HGPS cell (cell line): Measurements from ENCODE around the gene MEIG1.

DNA sequence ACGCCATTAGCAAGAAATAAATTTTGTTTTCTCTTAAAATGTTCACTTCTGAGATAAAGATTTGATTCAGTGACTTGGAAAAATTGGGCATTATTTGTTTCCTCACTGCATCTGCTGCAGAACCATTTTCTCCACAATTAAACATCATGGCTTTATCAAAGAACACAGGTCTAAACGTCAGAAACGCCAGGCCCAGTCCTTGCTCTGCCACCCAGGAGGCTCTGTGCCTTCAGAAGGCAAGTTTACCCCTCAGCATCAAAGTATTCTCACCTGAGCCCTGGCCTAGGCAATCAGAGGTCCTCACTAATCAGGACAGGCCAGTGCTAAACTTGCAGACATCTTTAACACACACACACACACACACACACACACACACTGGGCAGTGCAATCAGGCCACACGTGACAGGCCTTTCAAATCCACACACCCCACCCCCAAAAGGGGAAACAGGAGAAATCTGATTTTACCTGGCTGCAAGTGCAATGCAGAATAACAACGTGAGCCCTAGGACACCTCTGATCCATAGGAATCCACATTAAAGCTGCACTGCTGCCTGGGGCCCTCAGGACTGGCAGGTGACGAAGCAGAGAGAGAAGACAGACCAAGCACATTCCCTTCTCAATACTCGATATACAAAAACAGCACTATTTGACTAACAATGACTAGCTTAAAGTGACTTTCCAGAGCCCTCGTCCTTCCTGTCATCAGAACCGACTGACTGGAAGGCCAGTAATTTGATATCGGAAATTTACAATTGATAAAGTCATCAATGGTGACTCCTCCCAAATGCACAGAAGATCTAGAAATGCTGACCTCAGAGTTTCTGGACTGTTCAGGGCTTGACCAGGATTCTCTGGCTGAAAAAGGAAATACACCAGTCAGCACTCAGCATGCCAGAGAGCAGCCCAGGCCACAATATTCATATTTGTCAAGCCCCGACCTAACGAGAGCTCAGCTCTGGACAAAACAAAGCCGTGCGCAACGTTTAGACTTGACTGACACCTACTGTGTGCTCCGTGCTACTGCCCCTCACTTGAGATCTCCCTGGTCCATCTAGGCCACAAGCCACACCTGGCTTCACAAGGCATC lies 218.8 kb downstream of the FAM107B start:
- RRBS = no CpG with 5 or more reads among the region's 16 CpGs

DNA sequence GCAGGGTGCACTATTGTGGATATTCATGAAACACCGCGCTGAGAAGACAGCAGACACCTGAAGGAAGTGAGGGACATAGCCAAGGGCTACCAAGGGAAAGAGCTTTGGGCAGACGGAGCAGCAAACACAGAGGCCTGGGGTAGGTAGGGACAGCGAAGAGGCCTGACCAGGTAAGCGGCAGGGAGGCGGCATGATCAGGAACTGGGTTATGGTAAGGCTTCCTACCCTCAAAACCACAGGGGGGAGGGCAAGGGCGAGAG lies 213.4 kb downstream of the FAM107B start:
- RRBS = no CpG with 5 or more reads among the region's 7 CpGs

DNA sequence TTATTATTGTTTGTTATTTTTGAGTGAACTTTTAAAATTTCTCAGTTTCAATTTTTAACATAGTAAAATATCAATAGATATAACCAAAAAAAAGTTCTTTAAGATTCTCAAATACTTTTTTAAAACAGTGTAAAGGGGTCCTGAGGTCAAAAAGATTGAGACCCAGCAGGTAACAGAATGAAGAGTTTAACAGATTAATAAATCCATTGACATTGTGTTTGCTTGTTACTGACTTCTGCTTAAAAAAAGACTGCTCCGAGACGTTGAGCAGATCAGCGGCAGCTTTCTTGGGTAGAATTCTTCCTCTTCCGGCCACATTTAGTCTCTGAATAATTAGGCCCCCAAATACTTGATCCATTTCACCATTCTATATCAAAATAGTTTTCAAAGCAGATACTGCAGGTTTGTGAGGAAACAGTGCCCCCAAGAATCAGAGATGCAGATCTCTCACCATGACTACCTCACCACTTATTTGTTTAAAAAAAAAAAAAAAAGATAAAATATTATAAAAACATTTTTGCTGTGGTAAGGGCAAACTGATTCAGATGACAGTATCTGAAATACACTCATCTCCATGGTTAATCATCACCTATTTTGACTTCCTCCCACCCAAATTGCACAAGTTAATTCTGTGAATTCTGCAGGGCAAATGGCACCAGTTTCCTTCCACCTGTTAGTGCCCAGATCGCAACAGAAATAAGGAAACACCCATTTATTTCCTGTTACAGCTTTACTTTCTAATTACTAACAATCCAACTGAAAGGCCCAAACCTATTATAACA lies 210.5 kb downstream of the FAM107B start:
- RRBS = no CpG with 5 or more reads among the region's 5 CpGs

GRCh38 chr10:14570616-14571490 lies 203.8 kb downstream of the FAM107B start:
- RRBS = no CpG with 5 or more reads among the region's 3 CpGs

- RRBS = no CpG with 5 or more reads among the region's 8 CpGs
Observed at GRCh38 chr10:14592545-14593136, 182.1 kb downstream of the FAM107B start.

DNA sequence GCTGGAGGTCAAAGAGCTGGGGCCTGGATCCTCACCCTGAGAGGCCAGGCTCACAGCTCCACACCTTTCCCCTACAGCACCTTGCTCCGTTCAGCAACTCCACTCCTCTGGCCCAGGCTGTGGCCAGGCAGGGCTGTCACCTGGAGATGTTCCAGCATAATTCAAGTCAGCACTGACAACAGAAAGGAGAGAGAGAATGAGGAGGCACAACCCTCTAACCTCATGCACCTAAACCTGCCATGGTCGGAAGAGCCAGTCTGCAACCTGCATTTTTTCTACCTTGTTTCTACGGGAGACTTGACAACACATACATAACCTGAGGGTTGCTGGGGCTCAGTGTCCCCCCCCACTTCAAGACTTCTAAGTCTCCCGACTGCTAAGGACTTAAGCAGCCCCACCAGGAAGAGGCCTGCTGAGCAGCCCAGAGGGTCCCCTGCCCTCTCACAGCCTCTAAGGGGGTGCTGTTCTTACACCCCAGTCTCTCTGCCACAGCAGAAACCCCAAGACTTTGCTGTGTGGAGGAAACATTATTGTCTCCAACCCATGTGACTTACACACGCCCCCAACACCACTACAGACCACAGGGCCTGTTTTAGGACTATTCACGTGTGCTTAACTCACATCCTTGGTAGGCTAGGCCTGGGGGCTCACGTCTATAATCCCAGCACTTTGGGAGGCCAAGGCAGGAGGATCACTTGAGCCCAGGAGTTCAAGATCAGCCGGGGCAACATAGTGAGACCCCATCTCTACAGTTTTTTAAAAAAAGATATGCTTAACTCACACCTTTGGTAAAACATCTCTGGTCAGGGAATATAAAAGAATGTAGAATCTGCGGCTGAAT lies 175.6 kb downstream of the FAM107B start:
- RRBS = no CpG with 5 or more reads among the region's 9 CpGs

DNA sequence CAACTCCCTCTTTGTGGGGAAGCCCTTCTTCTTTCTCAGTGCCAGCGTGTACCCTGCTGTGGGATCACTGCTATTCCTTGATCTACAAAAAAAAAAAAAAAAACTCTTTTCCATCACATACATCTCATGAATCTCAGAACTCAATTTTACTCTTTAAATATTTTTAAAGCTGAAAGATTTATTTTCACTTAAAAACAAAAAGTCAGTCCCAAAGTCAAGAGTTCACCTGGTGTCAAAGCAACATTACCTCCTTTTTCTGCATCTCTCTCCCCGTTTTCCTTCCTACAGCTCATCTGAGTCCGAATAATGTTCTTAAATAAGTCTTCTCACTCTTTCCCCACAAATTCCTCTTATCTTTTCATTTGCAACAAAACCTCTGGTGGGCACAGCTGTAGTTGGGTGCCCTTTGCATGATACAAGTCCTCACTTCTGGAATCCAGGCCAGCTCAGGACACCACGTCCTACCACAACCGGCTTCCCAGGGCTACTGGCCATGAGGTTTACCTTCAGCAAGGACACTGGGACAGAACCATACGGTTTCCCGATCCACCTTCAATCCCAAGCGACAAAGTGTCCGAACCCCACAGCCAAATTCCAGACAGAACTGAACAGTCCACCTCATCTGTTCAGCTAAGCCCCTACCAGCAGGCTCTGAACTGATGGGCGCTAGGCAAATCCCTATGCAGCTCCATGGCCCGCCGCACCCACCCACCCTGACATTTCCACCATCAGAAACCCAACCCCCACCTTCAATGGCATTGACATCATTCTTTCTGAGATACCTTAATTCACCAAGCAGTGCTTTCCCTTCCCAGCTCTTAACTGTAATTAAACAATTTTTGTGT lies 174.7 kb downstream of the FAM107B start:
- RRBS = no CpG with 5 or more reads among the region's 12 CpGs

DNA sequence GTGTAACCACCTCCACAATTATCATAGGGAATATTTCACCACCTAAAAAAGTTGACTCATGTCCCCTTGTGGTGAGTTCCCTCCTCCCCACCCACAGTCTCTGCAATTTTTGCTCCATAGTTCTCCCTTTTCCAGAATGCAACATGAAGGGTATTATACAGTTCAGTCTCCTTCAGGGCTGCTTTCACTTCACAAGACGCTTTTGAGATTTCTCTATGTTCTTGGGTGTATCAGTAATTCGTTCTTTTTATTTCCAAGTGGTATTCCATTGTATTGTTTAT lies 156.8 kb downstream of the FAM107B start:
- RRBS = no CpG with 5 or more reads among the region's 2 CpGs

DNA sequence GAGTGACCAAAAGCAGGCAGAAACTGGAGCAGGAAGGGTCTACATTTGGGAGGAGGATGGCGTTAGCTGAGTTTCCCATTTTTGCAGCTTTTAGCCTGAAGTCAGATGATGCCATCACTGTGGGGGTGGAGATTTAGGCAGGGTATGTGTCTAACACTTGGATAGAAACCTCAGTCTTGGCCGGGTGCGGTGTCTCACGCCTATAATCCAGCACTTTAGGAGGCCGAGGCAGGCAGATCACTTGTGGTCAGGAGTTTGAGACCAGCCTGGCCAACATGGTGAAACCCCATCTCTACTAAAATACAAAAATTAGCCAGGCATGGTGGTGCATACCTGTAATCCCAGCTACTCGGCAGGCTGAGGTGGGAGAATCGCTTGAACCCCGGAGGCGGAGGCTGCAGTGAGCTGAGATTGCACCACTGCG lies 140.1 kb downstream of the FAM107B start:
- RRBS = no CpG with 5 or more reads among the region's 10 CpGs

GRCh38 chr10:14742830-14743237 lies 31.9 kb downstream of the FAM107B start:
- RRBS = no CpG with 5 or more reads among the region's 3 CpGs

GRCh38 chr10:14958924-14959829 lies at the start of gene MEIG1:
TSS of gene MEIG1 (plus strand) at chr10:14959388.
- RRBS = 2% methylated on average over 20 of the region's 58 CpGs

GRCh38 chr10:15141032-15141554 lies 27.4 kb downstream of the NMT2 start:
- RRBS = no CpG with 5 or more reads among the region's 10 CpGs

DNA sequence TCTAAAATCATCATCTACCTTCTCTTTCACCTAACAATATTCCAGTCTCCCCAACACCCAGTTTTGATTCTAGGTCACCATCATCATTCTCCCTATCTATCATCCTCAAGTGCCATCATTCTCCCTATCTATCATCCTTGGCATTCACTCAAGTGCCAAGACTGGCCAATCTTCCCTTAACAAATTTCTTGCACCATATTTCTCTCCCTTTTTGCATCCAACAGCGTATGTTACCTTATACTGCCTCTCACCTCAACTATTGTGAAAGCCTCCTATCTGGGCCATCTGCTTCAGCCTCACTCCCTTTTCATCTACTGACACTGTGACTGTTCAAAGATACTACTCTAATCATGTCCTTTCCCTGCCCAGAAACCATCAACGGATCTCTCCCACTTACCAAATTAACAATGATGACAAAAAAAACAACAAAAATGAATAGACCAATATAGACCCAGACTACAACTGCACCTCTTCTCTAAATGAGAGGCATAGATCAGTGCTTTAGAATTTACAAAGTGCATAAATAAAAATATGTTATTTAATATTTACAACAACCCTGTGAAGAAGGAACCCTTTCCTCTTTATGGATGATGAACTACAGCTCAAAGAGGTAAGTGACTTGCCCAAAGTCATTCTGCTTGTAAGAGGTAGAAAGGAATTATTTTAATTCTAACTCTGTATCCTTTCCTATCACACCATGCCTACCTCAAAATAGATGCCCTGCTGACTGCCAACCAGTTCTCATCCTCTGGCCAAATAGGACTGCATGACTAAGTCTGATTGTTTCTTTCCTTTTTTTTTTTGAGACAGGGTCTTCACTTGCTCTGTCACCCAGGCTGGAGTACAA lies 90.8 kb upstream of the NMT2 start:
- RRBS = no CpG with 5 or more reads among the region's 2 CpGs

- RRBS = no CpG with 5 or more reads among the region's 3 CpGs
Observed at GRCh38 chr10:15468829-15469132, 97.7 kb upstream of the FAM171A1 start.

GRCh38 chr10:15748033-15748516 lies 28.4 kb upstream of the ITGA8 start:
- RRBS = no CpG with 5 or more reads among the region's 6 CpGs

- RRBS = no CpG with 5 or more reads among the region's 5 CpGs
Observed at GRCh38 chr10:16668684-16669353, 147.1 kb upstream of the C1QL3 start.

DNA sequence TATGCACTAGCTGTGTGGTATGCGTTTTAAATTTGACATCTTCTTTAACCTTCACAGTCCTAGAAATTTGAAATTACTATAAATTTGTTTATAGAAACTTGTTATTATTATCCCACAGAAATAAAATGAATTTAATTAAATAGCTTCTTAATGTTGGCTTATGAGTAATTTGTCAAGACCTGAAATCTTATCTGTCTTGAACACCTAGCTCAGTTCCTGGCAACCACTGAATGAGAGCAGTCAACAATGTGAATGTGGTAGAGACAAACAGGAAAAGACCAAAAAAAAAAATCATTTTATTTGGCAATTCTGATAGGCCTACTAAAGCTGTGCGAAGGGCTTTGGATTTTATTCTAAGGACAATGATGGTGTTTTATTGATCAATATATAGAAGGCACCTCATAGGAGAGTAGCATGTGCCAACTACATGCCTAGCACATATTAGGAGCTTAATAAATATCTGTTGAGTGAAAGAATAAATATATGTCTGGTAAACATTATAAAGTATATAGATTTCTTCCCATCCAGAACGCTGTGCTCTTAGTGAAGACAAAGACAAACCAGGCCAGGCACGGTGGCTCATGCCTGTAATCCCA lies 127.8 kb upstream of the RSU1 start:
- RRBS = no CpG with 5 or more reads among the region's 4 CpGs

DNA sequence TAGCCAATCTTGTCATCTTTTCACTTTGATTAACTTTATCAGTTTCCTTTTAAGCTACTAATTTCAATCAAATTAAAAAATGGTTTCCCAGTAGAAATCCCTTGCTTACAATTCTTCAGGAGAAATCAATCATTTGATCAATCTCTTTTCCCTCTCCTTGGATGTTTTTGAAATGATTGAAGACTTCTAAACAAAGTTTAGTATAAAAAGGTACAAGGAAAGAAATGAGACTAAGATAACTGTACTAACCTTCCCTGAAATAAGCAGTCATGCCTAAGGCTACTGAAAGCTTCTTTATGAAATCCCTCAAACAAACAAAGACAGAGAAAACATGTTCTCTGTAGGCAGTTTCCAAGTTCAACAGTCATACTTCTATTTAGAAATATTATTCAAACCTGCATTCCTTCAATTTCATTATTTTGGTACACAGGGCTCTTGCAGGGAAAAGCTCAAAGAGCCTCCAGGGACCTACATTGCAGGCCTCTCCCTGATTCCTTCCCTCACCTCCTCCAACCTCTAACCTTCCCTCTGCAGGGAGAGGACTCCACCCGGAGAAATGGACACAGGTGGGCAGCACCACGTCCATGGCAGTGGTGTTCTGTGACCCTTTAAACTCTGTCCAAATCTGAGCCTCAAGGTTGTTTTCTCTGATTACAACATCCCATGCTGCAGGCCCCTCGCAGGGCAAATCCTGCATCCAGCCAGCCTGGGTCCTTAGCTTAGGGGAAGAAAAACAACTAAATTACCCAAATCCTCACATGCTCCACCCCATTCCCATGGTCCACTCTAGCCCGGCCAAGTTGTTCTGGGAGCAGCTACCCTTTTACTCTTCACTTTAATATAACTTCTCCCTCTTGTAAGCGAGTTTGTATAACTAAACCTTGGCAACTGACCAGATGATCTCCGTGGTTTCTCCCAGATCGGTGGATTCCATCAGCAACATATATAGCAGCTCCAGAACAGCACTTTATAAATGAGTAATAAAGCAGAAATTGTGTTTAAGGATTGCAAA lies 129.9 kb downstream of the CUBN start:
- RRBS = no CpG with 5 or more reads among the region's 7 CpGs

DNA sequence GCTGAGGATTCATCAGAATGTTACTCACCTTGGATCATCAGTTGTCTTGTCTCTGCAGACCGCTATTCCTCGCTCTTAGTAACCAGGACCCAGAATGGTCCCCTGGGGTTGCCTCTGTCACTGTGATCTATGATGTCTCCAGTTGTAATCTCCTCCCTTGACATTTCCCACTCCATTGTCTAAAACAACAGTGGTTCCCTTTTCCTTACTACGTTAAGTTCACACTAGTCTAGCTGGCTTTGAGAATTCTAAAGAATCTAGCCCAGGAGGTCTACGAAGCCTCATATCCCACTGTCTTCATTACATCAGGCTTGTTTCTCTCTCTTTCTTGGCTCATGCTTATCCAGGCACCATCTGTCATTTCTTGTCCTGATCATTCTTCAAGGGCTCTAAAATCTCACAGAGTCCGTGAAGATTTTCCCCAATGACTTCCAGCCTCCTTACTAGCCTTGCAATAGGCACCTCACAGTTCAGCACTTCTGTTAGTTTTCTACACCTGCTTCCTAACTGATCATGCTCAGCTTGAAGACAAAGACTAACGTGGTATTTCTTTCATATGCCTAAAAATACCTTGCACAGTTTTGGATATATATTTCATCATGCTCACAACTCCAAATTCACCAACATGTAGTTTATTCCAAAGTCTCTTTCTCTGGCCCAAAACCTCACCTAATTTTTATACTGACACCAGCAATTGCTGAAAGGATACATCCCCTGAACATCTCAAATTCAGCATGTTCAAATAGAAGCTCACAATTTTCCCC lies 125.7 kb downstream of the CUBN start:
- RRBS = no CpG with 5 or more reads among the region's 6 CpGs

DNA sequence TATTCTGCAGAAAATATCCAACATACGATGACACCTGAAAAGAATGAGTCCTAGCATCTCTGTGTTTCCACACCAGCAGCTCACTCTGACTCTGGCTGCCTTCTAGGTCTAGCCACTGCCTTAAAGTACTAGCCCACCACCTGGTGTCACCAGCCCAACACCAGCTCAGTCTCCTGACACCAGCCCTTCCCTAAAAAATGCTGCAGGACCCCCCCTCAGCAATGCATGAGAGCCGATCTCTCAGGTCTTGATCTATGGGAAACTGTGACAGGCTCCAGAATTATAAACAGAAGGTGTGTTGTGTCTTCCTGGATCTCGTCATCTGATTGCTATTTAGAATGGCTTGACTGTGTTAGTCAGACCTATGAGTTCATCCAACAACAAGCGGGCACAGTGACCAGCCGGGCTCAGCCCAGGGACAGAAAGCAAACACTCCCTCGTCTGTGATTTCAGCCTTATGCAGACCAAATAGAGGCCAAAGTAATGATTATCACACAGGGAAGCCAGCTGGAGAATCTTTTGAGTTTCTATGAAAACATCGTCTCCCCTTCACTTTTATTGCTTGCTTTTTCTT lies 66.6 kb downstream of the CUBN start:
- RRBS = no CpG with 5 or more reads among the region's 7 CpGs